Thoracic aorta (tissue), 1 donor: ENCODE measurements around a stretch of chr6.

DNA sequence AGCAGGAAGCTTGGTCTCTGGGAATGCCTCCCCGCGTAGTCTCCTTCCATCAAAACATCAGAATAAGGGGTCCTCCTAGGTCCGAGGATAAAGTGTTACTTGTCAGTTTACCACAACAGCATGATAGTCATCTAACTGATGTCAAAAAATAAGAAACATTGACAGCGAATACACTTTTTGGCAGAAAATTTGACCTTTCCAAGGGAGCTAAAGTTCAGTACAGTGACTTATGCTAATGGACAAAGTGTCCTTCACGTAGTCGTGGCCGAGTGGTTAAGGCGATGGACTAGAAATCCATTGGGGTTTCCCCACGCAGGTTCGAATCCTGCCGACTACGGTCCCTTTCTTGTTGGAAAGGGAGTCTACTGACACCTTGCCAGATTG is 59.0 kb upstream of the ZNF184 start:
- RAMPAGE, long total RNA, result no peak

- RAMPAGE, long total RNA, result no peak
Measured at GRCh38 chr6:27544676-27545075, 71.8 kb upstream of the ZNF184 start.

- RAMPAGE, long total RNA, result no peak
Measured at GRCh38 chr6:27687437-27688466, 120.0 kb downstream of the H2BC13 start.

- RAMPAGE, long total RNA, result no peak
Measured at GRCh38 chr6:27726600-27726979, 81.1 kb downstream of the H2BC13 start.

DNA sequence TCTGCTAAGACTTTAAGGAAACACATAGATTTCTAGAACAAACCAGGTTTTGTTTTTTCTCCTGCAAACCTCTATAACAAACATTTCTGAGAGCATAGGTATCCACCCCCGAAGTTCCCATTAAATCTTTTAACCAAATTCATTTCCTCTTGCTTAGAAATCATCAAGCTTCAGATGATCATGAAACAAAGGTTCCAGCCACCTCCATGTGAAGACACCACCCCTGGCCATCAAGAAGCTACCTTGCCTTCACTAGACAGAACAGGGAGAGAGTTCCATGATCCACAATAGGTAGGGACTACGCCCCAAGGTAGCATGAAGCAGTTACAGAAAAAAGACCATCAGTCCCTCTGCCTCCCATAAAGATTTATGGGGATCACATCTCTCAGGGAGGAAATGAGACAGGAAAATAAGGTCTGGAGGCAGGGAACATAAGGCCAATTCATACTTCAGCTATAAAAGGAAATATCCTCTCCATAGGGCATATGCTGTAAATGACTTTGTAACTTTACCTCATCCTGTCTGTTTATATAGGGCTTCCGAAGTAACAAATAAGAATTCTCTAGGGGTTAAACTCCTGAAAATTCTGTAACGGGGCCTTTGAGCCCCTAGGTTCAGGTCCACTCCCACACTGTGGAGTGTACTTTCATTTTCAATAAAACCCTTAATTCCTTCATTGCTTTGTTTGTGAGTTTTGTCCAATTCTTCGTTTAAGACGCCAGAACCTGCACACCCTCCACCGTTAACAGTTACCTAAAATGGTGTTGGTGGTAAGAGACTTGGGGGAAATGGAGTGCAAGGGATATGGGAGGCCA is 25.0 kb downstream of the H2BC13 start:
- RAMPAGE, long total RNA, result no peak

DNA sequence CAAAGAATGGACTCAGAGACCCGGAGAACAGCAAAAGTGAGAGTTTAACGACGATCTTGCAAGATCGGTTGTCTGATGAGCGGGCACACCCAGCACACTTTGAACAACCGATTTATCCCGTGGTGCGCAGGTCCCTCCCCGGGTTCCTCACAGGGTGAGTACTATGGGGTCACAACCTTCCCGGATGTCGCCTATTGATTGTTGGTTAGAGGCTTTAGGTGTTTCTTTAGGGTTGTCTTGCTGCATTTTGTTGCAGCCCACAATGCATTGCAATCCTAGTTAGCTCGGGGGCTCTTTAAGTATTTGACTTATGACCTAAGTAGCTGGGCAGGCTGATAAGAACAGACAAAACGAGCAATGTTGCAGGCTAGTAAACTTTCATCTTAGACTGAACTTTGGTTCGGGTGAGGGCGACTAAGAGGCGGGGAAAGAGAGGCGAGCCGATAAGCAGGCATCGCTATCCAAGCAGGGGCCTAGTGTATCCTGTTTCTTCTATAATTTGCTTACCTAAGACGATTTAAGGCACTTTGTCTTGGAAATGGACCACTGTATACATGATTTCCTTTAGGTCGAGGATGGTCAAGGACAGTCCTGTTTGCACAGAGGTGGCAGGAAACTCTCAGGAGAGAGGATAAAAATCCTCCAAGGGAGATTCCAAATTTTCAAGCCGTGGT is 14.8 kb downstream of the H2BC13 start:
- RAMPAGE, long total RNA, result no peak

DNA sequence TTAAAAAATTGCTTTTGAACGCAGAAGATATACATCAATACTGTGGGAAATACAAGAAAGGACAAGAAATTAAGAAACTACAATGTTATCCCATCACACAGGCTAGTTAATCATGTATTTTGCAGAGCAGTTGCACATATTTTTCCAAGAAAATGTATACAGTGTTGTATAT is 296 bp upstream of the H4C12 start:
- RAMPAGE, long total RNA, result no peak

- RAMPAGE, long total RNA, result no peak
Measured at GRCh38 chr6:27834805-27835316, 3.3 kb downstream of the H2AC15 start.

DNA sequence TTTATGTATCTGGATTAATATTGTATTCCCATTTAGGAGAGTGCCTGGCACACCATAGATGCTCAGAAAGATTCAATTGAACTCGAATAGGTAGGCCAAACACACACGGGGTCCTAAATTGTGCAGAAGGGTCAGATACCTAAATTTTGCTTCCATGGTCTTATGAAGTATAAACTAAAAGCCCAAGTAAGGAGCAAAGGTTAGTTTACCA is 1.8 kb downstream of the H2AC15 start:
- RAMPAGE, long total RNA, result no peak

DNA sequence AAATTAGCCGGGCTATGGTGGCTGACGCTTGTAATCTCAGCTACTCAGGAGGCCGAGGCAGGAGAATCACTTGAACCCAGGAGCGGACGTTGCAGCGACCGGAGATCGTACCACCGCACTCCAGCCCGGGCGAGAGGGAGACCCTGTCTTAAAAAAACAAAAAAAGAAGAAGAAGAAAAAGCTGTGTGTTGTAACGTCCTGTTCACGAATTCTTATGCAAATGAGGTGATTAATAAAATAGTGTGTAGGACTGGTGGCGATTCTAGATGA is 285 bp upstream of the H2AC16 start:
- RAMPAGE, long total RNA, result no peak

DNA sequence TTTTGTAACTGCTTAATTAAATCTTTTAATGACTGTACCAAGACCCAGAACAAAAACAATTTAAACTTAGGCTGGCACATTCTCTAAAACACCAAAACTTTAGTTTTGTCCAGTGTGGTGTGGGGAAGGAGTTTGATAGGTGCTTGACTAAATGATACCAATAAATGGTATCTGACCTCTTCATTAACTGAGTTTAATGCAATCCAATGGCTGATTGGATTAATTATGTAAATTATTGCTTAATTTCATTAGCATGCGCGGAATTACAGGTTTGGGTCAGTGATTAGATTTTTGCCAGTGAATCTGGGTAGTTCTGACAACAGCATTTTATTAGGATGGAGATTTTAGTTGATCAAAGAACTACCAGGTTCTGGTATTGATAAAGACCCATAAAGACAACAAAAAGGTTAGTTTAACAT is 825 bp upstream of the H3C12 start:
- RAMPAGE, long total RNA, result no peak

- RAMPAGE, long total RNA, result no peak
Measured at GRCh38 chr6:28002991-28003744, 46.1 kb downstream of the OR2B6 start.

DNA sequence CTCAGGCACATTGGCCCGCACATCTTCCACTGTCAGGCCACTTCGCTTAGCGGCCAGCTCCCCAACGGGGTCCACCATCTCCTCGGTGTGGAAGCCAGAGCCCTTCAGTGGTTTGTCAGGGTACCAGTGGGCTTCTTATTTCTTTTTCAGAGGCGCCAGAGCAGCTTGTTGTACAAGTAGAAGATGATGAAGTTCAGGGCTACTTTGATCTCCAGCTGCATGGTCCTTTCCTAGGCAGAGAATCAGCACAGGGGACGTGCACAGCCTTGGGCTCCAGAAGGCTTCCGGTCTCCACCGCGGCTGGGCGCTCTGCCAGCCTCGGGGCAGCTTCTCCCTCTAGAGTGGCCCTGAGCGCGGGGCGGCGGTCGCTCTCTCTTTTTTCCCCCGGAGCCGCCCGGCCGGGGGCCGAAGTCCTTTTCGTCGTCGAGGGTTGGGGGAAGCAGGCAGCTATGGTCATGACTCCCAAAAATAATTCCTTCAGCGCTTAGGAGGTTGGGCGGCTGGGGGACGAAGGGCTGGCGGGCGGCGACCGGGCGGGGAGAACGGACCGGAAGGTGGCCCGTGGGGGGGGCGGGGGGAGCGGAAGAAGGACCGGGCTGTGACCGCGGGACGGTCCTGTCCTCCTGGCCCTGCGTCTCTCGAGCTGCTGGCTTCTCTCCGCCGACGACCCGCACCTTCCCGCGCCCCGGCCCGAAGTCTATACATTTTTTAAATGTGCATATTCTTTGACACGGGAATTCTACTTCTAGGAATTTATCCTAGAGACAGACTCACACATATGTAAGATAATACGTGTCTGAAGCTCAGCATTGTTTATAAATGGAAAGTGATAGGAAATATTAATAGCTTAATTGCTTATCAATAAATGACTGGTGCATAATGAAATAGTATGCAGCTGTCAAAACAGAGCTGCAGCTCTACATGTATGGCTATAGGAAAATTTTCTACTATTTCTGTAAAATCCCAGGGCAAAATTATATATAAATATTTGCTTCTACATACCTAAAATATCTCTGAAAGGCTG is 6.3 kb upstream of the ZSCAN9 start:
- RAMPAGE, long total RNA, result start-site peak on the minus strand centred at position 528 of the sequence, 8 bp wide, 5 reads

DNA sequence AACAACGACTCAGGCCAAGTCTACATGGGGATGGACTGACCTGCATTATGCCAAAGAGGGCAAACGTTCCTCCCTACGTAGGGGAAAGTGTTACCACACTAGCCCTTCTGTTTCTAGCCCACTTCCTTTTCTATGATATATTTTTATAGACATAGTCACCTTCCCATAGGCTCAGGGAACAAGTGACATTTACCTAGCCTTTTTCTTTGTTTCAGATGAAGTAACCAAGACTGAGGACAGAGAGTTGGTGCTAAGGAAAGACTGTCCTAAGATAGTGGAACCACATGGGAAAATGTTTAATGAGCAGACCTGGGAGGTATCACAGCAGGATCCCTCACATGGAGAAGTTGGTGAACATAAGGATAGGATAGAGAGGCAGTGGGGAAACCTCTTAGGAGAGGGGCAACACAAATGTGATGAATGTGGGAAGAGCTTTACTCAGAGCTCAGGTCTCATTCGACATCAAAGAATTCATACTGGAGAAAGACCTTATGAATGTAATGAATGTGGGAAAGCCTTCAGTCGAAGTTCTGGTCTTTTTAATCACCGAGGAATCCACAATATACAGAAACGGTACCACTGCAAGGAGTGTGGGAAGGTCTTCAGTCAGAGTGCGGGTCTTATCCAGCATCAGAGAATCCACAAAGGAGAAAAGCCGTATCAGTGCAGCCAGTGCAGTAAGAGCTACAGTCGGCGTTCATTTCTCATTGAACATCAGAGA is 7.4 kb downstream of the ZSCAN9 start:
- RAMPAGE, long total RNA, result no peak

GRCh38 chr6:28394550-28395088 is 4.9 kb downstream of the ZSCAN12 start:
- RAMPAGE, long total RNA, result no peak

GRCh38 chr6:28543585-28544182 is 18.0 kb downstream of the GPX5 start:
- RAMPAGE, long total RNA, result no peak

- RAMPAGE, long total RNA, result no peak
Measured at GRCh38 chr6:28589059-28589628, 2.0 kb upstream of the SCAND3 start.

DNA sequence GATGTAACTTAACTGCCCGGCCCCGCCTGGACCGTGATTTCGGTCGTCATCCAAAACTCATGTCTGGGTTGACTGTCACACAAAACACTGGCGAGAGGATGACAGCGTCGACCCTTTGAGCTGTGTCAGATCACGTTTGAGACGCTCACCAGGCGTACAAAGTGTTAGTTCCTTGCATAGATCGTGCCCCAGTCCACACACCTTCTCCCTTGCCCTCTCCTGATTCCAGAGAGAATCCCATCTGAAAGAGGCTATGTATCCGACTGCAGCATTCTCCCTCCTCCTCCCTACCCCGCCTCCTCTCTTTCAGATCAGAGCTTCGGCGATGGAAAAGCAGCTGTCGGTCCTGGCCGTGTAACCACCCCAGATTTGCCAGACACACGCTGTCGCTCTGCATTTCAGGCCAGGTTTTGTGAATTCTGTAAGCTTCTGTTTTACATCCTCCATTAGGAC is 106.9 kb upstream of the SCAND3 start:
- RAMPAGE, long total RNA, result no peak

- RAMPAGE, long total RNA, result no peak
Measured at GRCh38 chr6:28742753-28743762, 156.0 kb upstream of the SCAND3 start.

DNA sequence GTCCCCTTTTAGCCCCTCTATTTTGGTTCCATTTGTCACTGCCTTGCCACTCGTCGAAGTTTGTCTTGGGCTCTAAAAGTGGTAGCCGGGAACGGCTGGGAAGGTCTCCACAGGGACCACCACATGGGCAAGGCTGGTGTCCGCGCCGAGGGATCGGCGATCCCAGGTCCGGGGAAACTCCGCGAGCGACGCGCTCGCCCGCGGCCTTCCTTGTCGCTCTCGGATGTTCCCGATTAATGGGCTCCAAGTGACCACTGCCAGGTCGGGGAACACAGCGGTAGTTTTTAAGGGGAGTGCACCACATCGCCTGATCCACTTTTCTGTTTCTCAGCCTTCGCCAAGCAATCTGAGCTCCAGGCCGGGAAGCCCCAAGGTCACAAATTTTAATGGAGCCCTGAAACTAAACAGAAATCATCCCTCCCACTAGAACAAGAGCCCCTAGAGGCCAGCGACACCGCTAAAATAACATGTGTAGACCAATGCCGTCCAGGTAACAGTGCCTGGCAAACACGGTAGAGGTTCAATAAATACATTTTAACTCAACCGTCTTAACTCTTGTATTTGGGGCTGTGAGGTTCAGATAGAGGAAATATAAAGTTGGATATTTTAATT is 26.9 kb downstream of the TRIM27 start:
- RAMPAGE, long total RNA, result no peak